WTC11 (cell line): ENCODE measurements around the gene WASHC1.

DNA sequence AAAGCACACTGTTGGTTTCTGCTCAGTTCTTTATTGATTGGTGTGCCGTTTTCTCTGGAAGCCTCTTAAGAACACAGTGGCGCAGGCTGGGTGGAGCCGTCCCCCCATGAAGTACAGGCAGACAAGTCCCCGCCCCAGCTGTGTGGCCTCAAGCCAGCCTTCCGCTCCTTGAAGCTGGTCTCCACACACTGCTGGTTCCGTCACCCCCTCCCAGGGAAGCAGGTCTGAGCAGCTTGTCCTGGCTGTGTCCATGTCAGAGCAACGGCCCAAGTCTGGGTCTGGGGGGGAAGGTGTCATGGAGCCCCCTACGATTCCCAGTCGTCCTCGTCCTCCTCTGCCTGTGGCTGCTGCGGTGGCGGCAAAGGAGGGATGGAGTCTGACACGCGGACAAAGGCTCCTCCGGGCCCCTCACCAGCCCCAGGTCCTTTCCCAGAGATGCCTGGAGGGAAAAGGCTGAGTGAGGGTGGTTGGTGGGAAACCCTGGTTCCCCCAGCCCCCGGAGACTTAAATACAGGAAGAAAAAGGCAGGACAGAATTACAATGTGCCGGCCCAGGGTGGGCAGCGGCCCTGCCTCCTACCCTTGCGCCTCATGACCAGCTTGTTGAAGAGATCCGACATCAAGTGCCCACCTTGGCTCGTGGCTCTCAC, 14.6 kb downstream of the WASHC1 start:
- PRO-cap, result no peak

DNA sequence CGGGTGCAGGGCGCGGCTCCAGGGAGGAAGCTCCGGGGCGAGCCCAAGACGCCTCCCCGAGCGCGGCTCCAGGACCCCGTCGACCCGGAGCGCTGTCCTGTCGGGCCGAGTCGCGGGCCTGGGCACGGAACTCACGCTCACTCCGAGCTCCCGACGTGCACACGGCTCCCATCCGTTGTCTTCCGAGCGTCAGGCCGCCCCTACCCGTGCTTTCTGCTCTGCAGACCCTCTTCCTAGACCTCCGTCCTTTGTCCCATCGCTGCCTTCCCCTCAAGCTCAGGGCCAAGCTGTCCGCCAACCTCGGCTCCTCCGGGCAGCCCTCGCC, at the start of gene WASHC1:
TSS of gene WASHC1 (minus strand) at position 280 of the 325 bp plus-strand sequence.
- PRO-cap, result bidirectional peak, plus-strand start at position 98 of the sequence, minus-strand start outside the sequence

DNA sequence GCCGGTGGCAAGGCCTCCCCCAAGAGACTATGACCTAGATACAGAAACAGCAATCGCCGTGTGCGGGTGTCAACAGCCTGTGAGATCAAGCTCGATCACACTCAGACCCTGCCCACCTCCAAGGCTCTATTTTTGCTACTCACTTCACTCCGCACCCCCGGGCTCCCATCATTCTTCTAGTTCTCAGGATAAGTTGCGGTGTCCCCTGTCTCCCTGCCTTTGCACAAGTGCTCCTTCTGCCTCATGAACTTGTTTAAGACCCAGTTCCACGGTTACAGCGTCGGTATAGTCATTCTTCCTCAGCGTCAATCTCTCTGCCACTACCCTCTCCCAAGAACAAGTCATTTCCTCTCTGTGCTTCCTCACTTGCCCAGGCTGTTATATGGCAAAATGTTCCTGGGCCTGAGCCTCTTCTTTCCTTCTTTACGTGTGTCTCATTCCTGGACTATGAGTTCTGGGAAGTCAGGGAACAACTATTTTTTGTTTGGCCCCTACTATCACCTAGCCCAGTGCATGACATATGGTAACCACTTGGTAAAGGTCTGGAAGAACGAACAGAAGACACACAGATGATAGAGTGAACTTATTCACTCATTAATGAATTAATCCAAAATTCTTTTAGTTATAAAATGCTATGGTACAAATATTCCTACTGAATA, 5.3 kb upstream of the DOCK8 start:
- PRO-cap, result no peak

- PRO-cap, result no peak
Measured at GRCh38 chr9:224476-225041, 9.9 kb downstream of the DOCK8 start.

GRCh38 chr9:469573-470703, 34.6 kb upstream of the KANK1 start:
- PRO-cap, result bidirectional peak, plus-strand start at chr9:470295, minus-strand start at chr9:470141

GRCh38 chr9:708077-709108, 133.1 kb upstream of the DMRT1 start:
- PRO-cap, result no peak

- PRO-cap, result no peak
Measured at GRCh38 chr9:709109-709690, 132.3 kb upstream of the DMRT1 start.

GRCh38 chr9:711210-712159, 130.0 kb upstream of the DMRT1 start:
- PRO-cap, result no peak

DNA sequence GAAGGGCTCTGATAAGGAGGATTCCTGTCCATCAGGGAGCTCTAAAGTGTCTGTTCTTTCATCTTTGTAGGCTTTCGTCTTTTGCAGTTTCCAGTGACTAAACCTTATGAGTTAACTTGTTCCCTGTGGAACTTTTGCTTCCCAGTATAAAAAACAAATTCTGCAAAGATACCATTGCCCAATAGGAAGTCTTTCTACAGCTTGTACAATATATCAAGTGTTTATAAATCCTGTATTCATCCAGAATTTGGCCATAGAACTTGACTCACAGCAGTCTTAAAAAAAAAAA, 89.5 kb upstream of the DMRT1 start:
- PRO-cap, result no peak

DNA sequence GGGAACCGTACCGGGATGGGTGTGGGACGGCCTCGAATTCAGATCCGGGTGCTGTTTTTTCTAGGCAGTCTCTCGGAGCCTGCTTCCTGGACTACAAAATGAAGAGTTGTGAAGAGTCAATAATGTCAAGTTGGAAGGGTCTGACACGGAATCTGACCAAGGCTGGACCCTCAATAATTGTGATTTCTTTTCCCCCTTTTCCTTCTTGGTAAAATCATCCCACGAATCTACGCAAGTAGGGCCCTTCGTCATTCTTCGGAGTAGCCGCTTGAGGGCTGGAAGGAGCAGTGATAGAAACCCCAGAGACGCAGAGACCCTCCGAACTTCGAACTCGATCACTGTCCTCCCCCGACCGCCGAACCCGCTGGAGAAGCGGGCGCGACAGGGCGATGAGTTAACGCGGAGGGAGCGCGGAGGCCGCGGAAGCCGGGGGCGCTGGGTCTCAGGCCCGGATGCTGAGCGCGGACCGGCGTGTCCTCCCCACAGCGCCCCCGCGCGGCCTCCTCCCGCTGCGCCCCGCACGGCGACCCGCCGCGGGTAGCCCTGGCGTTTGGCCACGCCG, 7.9 kb upstream of the DMRT2 start:
- PRO-cap, result no peak

DNA sequence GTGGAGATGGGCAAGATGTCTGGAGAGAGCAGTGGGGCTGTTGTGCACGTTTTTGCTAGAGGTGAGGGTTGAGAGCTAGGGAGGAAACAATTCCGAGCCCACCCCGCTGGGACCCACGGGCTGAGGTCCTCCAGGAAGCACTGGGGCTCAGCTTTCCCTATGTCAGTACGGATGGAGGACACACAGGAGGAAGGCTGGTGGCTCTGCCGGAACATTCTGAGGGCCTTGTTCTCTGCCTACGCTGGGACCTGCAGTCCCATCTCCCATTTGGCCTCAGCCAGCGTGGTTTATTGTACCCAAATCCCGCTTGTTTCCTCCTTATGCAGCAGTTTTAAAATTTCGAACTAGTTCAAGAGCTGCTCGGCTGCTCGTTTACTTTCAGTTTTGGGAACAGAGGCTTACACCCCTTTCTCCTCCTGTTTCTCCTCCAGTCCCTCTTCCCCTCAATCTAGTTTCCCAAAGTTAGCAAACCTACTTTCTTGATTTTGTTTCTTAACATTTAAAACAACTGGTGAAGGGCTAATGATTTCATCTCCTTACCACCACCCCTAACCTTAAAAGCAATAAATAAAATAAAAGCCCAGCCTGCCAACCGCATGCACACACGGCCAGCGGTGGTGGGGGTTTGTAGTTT, 2.2 kb upstream of the DMRT2 start:
- PRO-cap, result no peak

DNA sequence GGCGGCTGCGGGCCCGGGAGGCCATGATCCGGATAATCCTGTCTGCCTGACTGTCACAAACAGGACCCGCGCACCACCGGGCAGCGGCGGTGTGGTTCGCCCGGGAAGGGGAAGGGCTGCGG, 1.3 kb downstream of the SMARCA2 start:
- PRO-cap, result no peak

GRCh38 chr9:2018762-2019158, 3.6 kb downstream of the SMARCA2 start:
- PRO-cap, result no peak

DNA sequence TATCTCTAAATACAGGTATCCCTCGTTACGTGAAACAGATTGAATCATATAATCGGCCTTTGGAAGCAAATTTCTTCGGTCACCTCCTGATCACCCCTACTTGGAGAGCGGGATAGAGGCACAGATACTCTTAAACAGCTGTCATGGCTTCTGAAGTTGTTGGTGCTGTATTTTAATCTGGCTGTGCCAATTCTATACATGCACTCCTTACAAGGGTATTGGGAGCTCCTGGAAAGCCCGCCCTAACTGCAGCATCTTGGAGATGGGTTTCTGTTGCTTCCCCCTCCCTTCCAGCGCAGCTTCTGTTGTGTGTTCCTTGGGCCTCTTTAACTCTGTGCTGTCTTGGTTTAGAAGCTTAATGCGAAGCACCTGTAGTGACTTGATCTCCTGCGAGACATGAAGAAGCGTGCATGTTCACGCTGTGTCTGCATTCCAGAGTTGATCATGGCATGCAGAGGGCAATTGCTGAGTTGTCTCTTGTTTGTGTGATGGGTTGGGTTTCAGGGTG, 155.4 kb downstream of the SMARCA2 start:
- PRO-cap, result no peak

- PRO-cap, result no peak
Measured at GRCh38 chr9:2229191-2229828, 214.2 kb downstream of the SMARCA2 start.

- PRO-cap, result bidirectional peak, plus-strand start at chr9:2623716, minus-strand start at chr9:2623489
Measured at GRCh38 chr9:2623314-2624239, 2.0 kb downstream of the VLDLR start.

DNA sequence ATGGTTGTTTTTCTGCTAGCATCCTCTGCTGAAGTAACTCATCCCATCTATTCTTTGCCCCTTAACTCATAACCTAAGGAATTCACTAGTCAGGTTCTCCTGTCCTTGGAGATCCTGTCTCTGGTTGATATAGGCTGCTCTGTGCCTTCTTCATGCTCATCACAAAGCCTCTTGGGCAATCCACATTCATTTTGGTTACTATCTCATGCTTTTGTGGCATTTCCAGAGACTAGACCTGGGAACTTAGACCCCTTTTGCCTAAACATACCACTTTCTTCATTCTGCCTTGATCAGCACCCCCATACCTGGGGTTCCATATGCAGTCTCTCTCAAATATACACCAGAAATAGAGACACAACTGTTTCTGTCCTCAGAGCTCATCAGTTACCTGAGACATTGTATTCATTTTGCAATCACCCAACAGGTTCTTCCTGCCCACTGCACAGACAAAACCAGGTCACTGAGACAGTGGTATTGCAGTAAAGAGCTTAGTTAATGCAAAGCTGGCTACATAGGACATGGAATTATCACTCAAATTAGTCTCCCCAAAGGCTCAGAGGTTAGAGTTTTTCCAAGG, 40.7 kb downstream of the KCNV2 start:
- PRO-cap, result no peak

- PRO-cap, result no peak
Measured at GRCh38 chr9:2809517-2809928, 34.4 kb downstream of the PUM3 start.

DNA sequence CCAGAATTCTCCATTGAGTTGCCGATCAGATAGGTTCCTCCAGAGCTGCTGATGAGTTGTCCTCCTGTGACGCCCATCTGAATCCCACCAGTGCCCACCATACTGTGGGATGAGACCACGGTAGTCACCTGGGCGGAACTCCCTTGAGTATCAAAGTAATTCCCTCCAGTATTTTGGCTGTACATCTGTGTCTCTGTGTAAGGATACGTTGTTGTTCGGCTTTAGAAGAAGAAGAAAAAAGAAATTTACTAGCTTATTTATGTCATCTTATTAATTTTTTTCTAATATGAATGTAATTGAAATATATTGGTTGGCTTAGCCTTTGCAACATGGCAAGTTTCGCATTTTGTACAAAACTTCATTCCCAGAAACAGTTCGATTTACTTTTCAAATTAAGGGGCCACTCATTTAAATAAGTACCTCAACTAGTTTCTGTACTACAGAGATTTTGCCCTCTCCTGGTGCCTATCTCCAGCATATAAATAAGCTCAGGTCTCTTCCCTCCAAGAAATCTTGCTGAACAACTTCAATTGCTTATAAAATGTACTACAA, 195.4 kb downstream of the RFX3 start:
- PRO-cap, result no peak

DNA sequence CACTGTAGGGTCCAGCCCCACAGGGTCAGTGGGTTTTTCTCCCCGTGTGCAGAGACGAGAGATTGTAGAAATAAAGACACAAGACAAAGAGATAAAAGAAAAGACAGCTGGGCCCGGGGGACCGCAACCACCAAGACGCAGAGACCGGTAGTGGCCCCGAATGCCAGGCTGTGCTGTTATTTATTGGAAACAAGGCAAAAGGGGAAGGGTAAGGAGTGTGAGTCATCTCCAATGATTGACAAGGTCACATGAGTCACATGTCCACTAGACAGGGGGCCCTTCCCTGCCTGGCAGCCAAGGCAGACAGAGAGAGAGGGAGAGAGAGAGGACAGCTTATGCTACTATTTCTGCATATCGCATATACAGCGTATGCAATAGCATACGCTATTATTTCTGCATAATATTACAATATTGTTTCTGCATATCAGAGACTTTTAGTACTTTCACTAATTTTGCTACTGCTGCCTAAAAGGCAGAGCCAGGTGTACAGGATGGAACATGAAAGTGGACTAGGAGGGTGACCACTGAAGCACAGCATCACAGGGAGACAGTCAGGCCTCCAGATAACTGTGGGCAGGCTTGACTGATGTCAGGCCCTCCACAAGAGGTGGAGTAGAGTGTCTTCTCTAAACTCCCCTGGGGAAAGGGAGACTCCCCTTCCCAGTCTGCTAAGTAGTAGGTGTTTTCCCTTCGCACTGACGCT, 50.4 kb downstream of the RFX3 start:
- PRO-cap, result no peak